H4 (cell line): ENCODE results near the gene HMGB1.

GRCh38 chr13:29865811-29866404 is 15.5 kb upstream of the UBL3 start:
- RAMPAGE, long total RNA = no peak

- RAMPAGE, long total RNA = no peak
These were observed 27.2 kb upstream of the UBL3 start for GRCh38 chr13:29877510-29878032.

- RAMPAGE, long total RNA = no peak
These were observed 108.0 kb upstream of the UBL3 start for GRCh38 chr13:29958273-29959029.

DNA sequence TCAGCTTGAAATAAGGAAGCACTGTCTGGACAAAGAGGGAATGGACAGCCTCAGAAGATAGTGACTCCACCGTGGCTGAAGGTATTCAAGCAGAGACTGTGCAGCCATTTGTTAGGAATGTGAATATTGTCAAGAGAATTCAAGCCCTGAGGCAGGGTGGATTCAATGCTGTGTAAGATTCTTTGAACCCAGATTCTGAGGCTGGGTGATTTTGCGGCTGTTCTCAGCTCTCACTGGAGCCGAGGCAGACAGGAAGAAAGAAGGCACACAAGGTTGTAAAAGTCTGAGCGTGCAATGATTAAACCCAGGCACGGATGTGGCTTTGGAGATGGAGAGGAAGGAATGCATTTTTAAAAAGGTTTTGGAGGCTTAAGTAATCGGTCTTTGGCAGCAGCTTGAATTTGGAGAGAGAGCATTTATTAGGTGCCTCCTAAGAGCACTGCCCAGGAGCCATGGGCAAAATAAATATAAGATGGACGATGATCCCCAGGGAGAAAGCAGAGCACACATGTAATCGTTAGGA is 187.9 kb downstream of the KATNAL1 start:
- RAMPAGE, long total RNA = no peak

DNA sequence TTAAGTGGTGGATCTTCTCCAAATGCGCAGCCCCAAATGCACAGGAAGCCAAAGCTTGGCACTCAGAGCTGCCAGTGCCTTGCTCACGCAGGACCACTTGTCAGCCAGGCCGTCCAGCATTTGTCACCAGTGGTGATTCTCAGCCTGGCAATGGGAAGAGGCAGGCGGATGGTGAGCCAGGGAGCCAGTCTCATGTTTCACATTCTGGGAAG is 158.5 kb downstream of the KATNAL1 start:
- RAMPAGE, long total RNA = no peak

GRCh38 chr13:30154256-30154417 is 153.2 kb downstream of the KATNAL1 start:
- RAMPAGE, long total RNA = no peak

DNA sequence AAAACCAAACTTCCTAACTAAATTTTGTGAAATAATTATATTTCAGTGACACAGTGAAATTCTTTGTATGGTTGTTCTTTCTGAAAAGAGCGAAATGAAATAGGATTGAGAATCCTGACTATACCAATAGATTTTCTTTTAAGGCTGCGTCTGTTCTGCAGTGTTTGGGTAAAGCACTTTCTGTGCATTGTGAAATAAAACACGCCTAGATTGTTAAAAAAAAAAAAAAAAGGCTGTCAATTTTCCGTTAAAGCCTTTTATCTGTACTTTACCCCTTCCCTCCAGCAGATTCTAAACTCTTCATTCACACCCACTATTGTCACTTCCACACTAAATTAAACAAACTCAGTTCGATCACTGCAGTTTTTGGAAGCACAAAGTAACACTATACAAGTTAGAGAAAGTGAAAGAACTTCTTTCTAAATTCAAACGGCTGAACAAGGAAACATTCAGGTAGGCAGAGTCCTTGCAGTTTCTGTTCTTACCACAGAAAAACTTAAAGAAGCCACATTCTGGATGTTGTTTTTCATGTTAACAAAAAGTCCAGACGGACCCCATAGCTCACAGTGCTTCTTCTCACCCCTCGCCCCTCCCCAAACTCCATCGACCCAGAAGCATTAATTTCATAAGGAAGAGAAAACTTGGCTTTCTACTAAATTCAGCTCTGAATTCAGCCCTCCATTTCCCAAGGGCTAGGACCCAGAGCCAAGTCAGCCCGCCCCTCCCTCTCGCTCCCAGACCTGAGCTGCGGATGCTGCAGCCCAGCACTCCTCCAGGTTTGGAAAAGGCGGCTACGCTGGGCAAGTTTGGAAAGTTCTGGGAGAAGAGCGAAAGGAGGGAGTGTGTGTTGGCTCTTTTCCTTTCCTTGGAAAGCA is 27.5 kb upstream of the UBE2L5 start:
- RAMPAGE, long total RNA = no peak

- RAMPAGE, long total RNA = no peak
These were observed 25.7 kb upstream of the UBE2L5 start for GRCh38 chr13:30396380-30397176.

DNA sequence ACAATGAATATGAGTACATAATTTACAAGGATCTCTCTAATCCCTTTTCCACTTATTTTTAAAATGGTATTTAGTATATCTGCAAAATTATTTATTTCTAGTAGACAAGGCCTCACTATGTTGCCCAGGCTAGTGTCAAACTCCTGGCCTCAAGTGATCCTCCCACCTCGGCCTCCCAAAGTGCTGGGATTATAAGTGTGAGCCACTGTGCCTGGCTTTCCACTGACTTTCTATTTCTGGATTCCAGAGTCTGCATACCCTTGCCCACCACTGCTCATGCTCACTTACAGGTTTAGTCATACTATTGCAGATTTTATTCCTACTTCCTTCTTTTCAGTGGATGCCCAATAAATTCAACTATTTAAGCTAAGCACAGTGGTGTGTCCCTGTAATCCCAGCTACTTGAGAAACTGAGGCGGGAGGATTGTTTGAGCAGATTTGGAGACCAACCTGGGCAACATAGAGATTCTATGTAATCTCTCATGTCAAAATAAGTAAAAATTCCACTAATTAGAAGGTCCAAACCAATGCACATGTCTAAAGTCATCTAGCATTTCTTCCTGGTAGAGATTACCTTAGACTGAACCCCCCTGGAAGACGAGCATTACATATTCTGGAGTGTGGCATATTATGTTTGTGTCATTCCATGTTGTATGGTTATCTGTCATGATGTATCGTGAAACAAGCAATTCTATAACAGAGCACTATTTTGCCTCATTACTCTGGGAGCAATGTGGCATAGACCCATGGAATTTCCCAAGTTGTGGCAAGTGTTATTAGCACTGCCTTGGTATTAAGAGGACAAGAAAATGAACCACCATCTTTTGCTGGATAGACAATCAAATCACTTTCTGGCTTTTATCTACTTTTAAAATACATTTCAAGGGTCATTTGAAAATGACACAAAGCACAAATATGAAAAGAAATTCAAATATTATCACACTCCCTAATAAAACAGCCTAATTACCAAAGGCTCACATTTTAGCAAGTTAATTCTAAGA is 8.4 kb downstream of the HMGB1 start:
- RAMPAGE, long total RNA = no peak

- RAMPAGE, long total RNA = no peak
These were observed 1.8 kb downstream of the HMGB1 start for GRCh38 chr13:30463822-30464387.

DNA sequence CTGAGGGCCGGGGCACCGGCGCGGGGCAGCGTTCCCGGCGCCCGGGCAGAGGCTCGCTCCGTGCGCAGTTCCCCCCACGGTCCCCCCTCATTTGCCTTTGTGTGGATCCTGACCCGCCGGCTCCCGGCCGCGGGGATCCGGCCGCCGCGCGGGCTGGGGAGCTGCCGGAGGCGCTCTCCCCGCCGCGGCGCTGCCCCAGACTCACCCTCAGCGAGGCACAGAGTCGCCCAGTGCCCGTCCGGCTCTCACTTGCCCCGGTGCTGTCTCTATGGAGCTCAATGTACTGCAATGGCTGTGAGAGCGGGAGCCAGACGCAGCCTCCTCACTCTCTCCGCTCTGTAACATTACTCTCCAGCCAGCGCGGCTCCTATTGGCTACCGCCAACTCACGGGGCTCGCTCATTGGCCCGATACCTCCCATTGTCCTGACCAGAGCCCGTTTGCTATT is at the start of gene HMGB1:
Gene HMGB1, minus strand, starts transcription at position 346 of the 447 bp plus-strand sequence.
- RAMPAGE, long total RNA = start-site peak on the minus strand centred at position 313 of the sequence, 67 bp wide, 9,666 reads

DNA sequence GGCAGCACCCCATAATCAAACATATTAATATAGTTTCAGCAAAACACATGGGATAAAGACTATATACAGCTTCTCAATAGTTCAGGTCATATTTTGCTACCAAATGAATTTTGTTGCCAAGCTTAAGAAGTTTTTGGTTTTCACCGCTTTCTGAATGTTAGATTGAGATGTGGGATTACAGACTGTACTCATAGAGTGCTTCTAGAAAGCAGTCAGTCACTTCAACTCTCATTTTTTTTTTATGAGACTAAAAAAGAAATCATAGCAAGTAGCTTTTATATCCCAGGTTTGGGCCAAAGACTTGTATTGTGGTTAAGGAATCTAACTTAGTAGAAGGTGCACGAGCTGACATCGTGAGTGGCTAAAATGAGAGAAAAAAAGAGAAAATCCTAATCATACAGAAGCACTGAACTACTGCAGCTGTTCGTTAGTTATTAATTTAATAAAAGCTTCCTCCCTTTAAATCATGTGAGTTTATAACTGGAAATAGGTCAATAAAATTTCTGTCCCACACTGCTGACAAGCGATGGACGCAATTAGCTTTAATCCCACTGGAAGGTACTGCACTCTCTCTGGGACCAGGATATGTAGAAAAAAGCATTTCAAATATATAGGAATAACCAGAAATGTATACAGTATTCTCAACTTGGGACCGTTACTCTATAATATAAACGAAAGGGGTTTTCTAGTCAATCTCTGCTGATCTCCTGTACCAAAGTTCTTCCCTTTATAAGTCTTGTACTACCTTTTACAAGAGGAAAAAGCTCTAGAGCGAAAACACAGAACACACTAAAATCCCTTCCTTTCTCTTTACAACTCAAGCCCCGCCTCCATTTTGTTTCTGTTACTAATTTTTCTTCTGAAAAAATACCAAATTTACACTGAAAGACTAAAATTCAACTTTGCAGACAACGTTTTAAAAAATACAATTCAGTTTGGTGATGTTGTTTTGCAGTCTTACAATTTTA is 2.0 kb upstream of the USPL1 start:
- RAMPAGE, long total RNA = no peak

- RAMPAGE, long total RNA = no peak
These were observed 30.1 kb downstream of the USPL1 start for GRCh38 chr13:30647816-30648166.

DNA sequence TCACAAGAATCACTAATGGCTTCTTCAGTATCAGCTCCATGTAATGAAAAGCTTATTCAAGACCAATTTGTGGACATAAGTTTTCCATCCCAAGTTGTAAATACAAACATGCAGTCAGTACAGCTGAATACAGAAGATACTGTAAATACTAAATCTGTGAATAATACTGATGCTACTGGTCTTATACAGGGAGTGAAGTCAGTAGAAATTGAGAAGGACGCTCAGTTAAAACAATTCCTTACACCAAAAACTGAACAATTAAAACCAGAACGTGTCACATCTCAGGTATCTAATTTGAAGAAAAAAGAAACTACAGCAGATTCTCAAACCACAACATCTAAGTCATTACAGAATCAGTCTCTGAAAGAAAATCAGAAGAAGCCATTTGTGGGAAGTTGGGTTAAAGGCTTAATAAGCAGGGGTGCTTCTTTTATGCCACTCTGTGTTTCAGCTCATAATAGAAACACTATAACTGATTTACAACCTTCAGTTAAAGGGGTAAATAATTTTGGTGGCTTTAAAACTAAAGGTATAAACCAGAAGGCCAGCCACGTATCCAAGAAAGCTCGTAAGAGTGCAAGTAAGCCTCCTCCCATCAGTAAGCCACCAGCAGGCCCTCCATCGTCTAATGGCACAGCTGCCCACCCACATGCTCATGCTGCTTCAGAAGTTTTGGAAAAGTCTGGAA is 40.4 kb downstream of the USPL1 start:
- RAMPAGE, long total RNA = no peak

DNA sequence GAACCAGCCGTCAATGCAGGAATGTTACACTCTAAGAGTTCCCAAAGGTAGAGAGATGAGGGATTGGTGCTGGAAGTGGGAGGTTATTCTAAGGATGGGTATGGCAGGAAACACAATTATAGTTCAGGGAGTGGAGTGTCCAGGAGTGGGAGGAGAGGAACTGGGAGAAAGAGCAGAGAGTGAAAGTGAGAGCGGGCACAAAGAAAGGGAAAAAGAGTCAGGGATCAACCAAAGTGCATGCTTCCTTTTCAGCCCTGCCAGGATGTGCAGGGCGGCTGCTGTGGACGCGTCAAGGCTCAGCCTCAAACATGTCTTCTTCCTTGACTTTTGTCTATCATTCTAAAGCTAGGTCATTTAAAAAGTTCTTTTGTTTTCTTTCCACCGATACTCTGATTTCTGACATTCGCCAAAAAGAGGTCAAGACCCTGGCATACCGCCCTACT is 37.8 kb upstream of the ALOX5AP start:
- RAMPAGE, long total RNA = no peak

- RAMPAGE, long total RNA = no peak
These were observed 50.7 kb upstream of the MEDAG start for GRCh38 chr13:30855439-30855766.

DNA sequence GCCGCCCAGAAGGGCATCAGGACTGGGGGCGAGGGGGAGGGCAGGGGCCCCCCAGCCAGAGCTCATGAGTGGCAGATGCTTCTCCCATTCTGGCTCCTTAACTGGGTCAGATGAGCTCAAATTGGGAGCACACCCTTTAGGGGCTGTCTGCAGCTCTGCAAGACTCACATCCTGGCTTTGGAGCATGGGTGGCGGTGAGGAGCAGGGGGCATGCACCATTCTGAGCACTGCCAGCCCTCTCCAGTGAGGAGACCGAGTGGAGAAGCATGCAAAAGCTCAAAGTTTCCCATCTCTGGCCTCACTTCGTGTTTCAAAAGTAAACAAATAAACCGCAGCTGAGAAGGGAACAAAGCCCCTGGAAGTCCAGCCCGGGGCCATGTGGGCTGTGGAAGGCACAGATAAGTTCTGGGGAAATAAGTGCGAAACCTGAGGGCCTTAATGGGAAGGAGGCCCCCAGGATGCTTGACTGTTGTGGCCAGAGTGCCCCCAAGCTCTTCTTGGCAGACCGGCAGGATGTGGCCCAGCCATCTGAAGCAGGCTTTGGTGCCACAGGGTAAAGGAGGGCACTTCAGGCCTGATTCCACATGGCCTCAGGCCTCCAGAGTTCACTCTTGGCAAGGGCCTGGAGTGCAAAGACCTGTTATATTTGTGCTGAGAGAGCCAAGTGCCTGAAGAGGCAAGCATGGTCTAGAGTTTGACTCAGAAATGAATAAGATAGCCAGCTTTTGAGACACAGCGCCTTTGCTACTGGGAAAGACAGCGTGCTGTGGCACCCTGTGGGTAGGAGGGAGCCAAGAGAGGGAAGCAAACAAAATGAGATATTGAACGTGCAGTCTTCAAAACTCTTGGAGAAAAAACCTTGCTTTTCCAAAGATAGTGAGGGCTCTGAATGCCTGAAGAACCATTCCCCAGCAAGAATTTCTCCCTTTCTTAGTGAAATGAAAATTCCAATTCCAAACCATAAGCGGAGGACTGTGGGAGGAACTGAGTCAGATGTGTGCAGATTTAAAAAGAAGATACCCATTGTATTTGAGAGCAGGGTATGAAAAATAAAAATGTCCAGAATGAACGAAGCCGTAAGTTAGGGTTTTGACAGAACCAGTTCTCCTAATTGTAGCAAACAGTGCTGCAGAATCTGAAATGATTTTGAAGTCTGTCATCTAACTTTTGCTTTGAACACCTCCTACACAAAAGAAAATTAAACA is 1.3 kb downstream of the MEDAG start:
- RAMPAGE, long total RNA = no peak

DNA sequence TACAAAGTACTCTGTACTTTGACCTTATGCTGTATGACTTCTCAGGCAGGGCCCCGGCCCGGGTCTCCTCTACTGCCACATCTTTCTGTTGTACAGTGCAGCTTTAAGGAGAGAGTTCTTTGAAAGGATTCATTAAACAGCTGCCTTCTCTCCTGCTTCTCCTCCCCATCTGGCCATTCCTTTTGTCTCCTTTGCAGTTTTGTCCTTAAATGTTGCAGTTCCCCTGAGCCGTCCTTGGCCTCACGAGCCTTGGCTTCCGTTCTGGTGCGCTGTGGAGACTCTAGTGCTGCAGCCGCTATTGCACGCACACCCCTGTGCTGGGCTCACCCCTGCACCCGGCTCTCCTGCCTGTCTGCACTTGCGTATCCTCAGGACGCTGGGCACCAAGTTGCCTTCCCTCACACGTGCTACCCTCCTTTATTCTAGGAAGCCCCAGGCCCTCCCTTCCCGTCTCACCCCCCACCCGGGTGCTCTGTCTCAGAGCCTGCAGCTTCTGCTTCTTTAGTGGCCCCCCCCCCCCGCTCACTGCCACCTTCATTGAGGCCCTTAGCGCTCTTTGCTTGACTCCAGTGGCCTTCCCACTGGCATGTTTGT is 8.4 kb downstream of the B3GLCT start:
- RAMPAGE, long total RNA = no peak

DNA sequence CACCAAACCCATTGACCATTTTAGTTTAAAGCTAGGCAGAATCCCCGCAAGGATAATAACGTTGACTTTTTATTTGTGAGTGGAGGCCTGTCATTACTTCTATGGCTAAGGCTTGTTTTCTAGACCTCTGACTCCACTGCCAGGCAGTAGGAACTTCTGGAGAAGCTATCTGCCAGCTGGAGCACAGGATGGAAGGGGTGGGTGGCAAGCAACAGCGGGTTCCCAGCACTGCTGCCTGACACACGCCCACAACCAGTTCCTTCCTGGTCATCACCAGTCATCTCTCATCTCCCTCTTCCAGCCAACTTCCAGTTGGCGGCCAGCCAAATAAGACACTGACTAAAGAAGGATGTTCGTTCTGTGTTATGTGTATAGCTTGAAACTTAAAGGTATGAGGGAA is 86.5 kb upstream of the FRY start:
- RAMPAGE, long total RNA = no peak

- RAMPAGE, long total RNA = no peak
These were observed 59.3 kb downstream of the ZAR1L start for GRCh38 chr13:32255744-32256306.